Neural progenitor cell (in vitro differentiated cells): ENCODE results near the gene AKR1C1.

- RAMPAGE, long total RNA = no peak
Observed at GRCh38 chr10:3068087-3068422, 707 bp downstream of the PFKP start.

DNA sequence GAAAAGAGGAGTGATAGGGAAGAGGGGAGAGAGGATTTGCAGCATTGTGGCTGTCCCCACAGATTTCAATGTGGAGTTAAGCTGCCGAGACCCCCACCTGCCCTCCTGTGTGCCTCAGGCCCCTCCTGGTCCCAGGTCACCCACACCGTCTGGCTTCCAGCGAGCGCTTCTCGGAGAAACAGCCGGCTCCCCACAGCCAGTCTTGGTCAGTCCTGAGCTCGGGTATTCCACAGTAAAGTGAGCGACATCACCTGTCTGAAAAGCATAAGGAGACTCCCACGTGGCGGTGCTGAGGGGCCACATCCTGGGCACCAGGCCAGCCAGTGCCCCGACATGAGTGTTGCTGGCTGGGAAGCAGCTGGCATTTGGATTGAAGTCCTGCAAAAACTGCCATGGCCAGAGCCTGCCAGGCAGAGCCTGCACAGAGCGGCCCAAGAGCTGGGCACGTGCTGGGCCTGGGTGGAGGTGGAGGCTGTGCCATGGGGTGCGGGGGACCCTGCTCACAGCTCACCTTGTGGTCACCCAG lies 49.1 kb downstream of the PITRM1 start:
- RAMPAGE, long total RNA = no peak

- RAMPAGE, long total RNA = no peak
Observed at GRCh38 chr10:3263717-3264950, 91.6 kb upstream of the PITRM1 start.

DNA sequence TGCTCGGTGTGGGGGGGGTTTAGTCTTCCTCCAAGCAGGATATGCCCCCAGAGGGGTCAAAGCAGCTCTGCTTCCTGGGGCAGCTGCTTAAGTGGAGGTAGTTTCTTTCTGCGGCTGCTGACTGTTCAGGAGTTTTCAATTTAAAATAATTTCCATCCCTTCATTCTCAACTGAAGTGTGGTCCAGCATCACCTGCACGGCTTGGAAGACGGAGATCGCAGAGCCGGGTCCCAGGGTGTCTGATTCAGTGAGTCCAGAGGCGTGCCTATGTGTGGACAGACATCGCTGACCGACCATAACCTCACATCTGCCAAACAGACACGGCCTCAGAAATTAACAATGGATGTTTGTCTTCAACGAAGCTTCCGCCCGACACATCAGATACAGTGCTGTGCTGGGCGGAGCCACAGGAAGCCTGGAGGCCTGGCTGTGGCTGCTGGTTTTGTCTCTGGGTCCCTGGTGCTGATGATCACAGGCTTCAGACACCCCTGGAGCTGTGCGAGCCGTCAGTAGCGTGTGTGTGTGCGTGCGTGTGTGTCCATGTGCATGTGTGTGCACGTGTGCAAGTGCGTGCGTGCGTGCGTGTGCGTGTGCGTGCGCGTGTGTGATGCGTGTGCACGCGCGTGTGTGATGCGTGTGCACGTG lies 226.5 kb upstream of the PITRM1 start:
- RAMPAGE, long total RNA = no peak

GRCh38 chr10:3424372-3424968 lies 251.9 kb upstream of the PITRM1 start:
- RAMPAGE, long total RNA = no peak

DNA sequence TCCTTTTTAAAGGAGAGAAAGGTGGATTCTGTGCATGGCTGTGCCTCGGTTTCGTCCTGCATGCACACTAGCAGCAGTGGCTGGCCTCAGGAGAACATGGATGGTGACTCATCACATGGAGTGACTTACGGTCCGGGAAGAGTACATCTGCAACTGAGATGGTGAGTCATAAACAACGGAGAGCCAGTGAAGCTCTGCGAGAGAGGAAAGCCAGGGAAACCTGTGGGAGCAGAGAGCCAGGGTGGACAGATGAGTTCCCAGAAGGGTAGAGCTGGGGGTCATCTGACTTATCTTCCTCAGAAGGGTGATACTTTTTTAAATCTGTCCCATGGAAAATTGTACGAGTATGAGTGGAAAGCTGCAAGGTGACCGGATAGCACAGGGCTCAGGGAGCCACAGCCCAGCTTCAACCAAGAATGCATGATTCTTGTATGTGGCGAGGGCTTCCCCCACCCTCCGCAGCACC lies 259.1 kb downstream of the KLF6 start:
- RAMPAGE, long total RNA = no peak

DNA sequence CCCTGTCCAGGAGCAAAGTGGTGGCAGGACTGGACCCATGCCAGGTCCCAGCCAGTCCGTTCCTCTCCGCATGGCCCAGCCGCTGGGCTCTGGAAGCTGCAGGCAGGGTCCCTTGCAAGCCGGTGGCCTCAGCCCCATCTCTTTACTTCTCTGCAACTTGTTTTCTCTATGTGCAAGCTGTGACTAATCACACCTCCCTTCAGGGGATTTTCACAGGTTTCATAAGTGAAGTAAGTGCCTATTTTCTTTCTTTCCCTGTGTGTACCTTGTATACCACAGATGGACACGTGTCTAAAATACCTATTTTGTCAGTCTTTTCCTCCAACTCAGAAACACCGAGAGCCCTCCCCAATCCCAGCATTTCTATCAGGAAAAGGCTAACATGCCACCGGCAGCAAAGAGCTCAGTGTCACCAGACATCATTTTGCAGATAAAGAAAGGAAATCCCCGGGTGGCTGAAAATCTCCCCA lies 27.0 kb downstream of the KLF6 start:
- RAMPAGE, long total RNA = no peak

DNA sequence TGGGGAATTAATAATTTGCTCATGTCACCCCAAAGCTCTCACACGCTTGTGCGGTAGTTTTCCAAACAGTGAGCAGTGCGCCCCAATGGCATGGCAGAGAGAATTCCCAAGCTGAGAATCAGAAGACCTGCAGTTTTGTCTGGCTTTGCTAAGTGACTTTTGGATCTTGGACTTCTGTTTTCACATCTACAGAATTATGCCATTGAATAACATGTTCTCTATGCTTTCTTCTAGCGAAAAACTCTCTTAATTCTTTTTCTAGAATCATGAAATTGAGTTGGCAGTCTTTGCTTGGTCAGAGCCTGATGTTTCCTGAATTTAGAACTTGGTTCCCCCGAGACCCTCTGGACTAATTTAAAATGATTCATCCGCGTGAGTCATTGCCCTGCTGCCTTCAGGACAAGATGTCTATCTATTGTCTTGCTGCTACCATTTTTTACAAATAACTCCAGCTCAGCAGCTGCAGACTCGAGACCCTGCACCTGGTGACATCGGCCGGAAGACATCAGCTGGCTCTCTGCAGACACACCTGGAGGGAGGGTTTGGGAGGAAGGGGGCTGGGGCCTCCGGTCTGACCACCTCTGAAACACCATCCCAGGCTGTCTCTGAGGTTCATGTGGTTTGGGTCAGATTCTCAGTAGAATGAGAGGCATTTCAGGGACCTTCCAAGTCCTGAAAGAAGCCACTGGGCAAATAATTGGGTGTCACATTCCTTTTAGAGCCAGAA lies 20.8 kb upstream of the KLF6 start:
- RAMPAGE, long total RNA = no peak

DNA sequence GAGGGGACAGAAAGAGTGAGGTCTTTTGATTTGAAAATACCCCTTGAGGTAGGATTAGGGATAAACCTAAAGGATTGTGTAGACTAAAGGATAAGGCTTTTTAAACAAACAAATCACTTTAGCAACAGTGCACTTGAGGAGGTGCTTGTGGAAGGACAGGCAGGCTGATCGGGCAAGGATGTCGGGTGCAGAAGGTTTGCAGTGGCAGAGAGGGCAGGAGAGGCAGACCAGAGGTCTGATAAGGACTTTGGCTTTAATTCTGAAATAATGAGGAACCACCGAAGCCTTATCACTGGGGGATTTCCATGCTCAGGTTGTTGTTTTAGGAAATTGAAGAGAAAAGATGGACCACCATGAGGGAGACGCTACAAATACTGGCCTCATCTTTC lies 119.4 kb upstream of the KLF6 start:
- RAMPAGE, long total RNA = no peak

DNA sequence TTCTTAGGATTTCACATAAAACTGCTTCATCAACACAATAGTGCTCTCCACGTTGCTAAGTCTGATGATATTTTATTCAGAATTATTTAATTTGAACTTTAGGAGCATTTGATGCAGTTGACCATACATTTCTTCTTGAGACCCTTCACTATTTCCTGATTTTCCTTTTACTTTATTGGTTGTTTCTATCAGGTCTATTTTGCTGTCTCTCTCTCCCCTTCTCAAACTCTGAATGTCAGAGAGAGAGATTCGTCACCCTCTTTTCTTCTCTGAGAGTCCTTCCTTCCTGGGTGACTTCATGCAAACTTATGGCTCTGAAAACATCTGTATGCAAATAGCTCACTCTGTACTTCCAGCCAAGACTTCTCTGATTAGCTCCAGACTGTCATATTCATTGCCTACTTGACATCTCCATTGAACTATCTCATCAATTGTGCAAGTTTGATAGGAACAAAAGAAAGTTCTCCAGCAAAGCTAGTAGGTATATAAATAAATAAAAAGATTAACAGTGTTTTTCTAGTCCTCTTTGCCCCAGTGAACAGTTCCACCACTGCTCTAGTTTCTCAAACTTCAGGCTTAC lies 191.7 kb upstream of the KLF6 start:
- RAMPAGE, long total RNA = no peak

- RAMPAGE, long total RNA = no peak
Observed at GRCh38 chr10:4120359-4120999, 335.5 kb upstream of the KLF6 start.

DNA sequence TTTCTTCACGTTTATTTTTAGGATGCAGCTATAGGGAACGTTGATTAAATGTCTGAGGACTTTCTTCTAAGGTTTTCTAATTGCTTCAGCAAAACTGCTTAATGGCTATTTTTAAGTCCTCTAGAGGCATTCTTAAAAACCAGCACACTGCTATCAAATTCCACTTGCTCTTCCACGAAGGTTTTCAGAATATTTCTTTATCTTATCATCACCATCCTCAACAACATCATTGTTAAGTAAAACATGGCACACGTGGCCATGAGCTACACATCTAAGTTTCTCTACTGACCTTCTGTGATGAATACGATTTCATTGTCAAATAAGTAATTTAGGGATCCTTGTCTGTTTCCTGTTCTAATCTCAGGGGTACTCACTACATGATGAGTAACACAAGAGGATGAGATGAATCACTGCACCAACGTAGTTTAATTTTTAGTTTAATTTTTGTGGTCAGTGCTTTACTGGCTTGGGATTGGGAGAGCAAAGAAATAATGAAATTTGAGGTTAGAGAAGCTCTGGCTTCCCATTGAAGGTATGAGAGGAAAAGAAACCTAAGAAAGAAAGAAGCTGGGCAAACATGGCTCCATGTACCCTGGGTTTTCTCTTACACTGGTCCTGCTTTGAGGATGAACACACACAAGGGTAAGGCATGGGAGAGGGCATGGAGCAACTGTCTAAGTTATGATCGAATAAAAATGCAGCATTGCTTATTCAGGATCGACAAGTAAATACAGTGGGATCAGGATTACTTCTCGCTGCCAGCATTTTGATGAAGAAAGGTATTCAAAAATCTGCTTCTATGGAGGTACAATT lies 461.9 kb upstream of the KLF6 start:
- RAMPAGE, long total RNA = no peak

DNA sequence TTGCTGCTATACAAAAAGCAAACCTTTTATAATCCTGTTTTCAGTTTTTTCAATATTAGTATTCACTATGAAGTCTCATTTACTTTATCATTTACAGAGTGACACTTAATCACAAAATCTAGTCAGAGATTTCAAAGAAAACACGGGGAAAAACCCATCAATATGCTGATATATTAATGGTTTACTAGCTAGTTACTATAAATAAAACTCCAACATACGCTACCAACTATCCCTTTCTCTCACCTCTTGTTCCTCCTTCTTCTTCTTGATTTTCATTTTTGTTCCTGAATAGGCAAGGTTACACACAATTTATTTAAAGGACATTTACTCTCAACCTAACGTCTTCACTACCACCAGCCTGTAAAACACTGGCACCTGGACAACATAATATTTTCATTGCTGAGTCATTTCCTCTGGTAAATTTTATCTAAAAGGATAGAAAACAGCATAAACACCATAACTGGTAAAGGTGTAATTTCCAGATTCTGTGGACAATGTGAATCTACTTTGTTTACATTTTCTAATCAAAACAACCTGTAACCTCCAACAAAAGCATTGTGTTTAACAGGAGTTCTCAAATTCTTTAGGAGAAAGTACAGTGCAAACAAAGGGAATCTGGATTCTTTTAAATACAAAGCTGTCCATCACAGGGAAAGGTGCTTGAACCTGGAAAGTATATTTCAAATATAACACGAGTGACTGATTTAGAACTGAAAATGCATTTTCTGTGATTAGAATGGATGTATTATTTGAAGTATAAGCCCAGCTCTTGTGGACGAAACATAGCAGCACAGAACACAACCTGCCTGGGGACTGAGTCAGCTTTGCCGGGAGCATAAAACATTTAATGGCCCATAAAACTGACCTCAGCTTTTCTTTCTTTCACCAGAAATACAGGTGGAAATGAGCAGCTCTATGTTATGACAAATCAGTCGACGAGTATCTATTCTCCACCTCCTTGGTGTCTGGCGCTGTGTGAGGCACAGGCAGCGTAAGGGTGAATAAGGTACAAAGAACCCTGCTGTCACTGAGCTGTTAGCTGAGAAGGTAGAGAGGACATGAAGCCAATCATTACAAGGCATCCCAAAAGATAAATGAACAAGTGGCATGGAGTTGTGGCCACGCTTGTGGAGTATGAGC lies 471.9 kb upstream of the AKR1E2 start:
- RAMPAGE, long total RNA = no peak

DNA sequence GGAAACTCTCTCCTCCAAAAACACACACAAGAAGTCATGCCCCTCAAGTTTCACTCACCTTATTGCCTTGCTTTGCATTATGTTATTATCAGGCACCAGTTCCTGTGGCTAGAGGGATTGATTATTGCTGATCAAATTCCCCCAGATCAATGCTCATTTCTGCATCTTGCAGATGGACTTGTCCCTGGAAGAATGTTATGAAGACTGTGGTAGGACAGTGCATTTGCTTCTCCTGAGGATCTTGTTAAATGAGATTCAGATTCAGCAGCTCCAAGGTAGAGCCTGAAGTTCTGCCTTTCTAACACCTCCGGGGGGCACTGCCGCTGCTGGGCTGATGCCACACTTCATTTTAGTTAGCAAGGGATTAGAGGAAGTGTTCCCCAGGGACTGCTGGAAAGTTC lies 434.5 kb upstream of the AKR1E2 start:
- RAMPAGE, long total RNA = no peak

- RAMPAGE, long total RNA = no peak
Observed at GRCh38 chr10:4849417-4850105, 23.6 kb downstream of the AKR1E2 start.

- RAMPAGE, long total RNA = no peak
Observed at GRCh38 chr10:4914133-4914899, 48.9 kb upstream of the AKR1C1 start.

DNA sequence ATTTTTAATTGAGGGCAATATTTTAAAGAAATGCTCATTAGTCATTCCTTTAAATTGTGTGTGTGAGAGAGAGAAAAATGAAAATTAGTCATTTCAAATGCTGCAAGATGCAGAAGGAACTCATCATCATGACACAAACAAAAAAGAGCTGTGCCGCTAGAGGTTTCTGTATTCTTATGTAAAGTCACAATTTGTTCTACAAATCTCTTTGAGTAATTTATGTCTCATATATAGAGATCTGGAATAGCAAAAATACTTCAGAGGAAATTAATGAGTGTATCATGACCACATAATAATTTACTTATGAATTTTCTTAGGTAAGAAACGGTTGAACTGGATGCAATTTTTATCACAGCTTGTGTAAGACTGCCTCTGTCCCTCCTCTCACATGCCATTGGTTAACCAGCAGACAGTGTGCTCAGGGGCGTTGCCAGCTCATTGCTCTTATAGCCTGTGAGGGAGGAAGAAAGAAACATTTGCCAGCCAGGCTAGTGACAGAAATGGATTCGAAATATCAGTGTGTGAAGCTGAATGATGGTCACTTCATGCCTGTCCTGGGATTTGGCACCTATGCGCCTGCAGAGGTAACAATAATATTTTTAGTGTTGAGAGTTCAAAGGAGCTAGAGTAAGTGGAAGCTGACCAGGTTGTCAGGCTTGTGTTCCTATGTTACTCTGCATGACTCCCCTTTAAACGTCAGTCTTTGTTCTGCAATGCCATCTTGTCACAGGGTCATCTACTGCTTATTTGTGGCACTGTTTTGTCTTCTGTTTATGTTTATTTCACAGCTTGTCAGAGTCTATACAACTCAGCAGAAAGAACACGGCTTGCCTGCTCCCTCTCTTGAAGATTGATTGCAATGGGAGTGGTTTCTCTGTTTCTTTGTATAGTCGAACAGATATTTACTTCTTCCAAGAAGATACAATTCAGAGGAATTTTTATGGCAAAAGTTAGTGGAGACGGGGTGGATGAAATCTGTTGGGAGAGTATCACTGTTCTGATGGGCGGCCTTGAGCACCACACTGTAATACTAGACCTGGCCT lies at the start of gene AKR1C1:
Gene AKR1C1 (plus strand): TSS at position 471 of the 1,043 bp plus-strand sequence.
- RAMPAGE, long total RNA = no peak

DNA sequence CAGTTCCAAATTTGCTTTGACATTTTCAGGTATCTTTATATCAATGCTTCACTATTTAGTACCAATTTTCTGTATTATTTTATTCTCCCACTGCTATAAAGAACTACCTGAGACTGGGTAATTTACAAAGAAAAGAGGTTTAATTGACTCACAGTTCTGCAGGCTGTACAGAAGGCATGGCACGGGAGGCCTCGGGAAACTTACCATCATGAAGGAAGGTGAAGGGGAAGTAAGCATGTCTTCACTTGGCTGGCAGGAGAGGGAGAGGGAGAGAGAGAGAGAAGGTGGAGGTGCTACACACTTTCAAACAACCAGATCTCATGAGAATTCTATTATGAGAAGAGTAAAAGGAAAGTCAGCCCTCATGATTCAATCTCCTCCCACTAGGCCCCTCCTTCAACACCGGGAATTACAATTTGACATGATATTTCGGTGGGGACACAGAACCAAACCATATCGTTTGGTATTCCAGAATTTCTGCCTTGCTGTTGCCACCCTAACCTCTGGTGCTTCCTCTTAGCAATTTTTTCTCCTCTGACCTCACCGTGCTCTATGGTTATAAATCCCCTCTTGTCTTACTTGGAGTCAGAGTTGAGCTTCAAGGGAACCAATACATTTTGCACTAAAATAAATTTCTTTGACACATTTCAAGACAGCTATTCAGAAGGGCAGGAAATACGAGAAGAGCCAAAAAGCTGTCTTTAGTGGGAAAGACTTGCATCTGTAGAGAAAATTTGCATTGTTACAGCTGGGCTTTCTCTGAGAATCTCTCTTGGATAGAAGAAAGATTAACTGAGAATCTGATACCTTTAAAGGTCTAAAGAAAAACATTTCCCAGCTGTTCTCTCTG lies 14.3 kb upstream of the AKR1C2 start:
- RAMPAGE, long total RNA = no peak

DNA sequence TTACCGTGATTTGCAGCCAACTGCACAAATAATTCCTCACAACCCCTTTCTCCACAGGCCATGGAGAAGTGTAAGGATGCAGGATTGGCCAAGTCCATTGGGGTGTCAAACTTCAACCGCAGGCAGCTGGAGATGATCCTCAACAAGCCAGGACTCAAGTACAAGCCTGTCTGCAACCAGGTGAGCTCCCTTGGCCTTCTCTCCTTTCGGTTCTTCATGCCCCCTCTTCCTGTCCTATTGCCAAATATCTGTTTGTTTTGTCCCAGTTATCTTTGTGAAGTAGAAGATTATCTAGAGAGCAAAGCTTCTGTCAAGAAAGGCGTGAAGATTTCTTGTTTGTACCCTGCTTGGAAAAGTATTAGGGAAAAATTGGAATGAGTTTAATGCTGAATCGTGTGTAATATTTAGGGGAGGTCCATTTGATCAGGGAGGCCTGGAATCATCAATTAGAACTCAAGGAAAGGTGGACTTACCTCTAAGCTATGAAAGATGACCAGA lies 5.1 kb downstream of the AKR1C3 start:
- RAMPAGE, long total RNA = no peak

DNA sequence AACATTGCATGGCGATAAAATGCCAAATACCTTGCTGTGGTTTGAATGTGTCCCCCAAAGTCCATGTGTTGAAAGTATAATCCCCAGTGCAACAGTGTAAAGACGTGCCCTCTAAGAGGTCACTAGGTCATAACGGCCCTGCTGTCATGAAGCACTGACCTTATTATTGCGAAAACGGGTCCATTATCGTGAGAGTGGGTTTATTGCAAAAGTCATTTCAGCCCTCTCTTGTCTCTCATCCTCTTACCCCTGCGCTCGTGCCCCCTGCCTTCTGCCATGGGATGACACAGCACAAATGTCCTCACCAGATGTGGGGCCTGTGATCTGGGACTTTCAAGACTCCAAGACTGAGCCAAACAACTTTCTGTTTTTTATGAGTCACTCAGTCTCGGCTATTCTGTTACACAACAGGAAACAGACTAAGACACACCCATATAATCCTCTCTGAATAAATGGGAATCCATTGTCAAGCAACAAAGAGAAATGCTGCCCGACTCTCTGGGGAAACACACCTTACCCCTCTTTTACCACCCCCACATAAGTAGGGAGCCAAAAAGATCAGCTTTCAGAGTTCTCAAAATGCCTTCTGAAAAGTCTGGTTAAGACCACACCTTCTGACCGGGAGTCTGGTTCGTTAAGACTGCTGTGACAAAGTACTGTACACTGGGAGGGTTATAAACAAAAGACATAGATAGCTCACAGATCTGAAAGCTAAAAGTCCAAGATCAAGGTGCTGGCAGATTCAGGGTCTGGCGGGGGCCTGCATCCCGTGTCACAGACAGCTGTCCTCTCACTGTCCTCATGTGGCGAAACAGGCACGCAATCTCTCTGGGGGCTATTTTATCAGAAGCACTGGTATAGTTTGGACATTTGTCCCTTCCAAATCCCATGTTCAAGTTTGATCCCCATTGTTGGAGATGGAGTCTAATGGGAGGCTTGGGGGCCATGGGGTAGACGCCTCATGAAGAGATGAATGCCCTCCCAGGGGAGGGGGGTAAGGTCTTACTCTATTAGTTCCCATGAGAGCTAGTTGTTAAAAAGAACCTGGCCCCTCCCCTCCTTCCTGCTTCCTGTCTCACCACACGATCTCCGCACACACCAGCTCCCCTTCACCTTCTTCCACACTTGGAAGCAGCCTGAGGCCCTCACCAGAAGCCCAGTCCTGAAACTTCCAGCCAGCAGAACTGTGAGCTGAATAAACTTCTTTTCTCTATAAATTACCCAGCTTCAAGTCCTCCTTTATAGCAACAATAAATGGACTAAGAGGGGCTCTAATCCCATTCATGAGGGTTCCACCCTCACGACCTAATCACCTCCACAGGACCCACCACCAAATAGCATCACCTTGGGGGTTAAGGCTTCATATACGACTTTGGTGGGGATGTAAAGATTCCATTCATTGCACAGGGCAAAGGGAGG lies 72.7 kb upstream of the UCN3 start:
- RAMPAGE, long total RNA = no peak